NALM6 (cell line): ENCODE results near the gene METTL16.

- PRO-cap: no peak
Measured at GRCh38 chr17:2333387-2333904, 2.8 kb downstream of the TSR1 start.

GRCh38 chr17:2335797-2336240 lies 438 bp downstream of the TSR1 start:
- PRO-cap: no peak

GRCh38 chr17:2376327-2376833 lies 24.5 kb downstream of the MNT start:
- PRO-cap: no peak

- PRO-cap: no peak
Measured at GRCh38 chr17:2386034-2386304, 14.9 kb downstream of the MNT start.

- PRO-cap: no peak
Measured at GRCh38 chr17:2394687-2395801, 5.8 kb downstream of the MNT start.

GRCh38 chr17:2399155-2399846 lies 1.6 kb downstream of the MNT start:
- PRO-cap: bidirectional peak, plus-strand start at chr17:2399802, minus-strand start at chr17:2399543

- PRO-cap: no peak
Measured at GRCh38 chr17:2412278-2413171, 11.7 kb upstream of the MNT start.

GRCh38 chr17:2420032-2421040 lies 19.5 kb upstream of the MNT start:
- PRO-cap: no peak

- PRO-cap: unidirectional peak, plus-strand start at chr17:2511056; bidirectional peak, plus-strand start at chr17:2511616, minus-strand start at chr17:2511686; bidirectional peak, plus-strand start at chr17:2511994, minus-strand start at chr17:2511888
Measured at GRCh38 chr17:2510895-2512084, at the start of gene METTL16. TSS of gene METTL16 (minus strand) at chr17:2511888.

DNA sequence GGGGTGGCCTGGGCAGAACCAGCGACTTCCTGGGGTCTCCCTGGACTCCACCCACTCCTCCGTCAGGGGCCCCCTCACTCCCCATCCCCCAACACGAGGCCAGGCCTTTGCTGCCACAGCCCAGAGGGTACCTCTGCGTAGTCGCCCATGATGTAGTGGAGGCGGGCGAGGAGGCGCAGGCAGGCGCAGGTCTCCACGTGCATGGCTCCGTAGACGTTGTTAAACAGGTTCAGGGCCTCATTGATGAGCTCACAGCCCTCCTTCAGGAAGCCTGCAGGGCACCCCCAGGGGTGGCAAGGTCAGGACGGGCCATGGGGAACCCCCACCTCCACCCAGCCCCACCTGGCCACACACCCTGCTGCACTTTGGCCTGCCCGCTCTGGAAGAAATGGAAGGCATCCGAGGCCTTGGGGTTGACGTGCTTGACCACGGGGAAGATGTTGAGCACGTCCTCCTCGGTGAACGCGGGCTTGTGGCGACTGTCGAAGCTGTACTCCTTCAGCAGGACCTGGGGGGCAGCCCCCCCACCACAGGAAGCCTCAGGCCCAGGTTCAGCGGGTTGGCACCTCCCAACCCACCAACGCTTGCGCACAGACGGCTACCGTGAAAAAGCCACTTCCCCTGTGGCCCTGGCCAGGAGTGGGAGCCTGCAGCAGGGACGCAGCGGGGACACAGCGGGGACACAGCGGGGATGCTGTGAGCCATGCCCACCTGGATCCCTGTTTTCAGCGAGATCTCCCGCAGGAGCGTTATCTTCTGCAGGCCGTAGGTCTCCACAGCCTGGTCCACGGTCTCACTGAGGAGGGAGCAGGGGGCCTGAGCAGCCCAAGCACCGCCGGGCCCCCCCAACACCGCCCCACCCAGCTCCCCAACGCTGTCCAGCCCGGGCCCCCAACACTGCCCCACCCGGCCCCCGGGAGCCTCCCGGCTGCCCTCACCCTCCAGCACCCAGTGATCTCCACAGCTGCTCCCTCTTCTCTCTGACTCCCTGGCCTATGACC lies 17.5 kb downstream of the CLUH start:
- PRO-cap: no peak

- PRO-cap: no peak
Measured at GRCh38 chr17:2706931-2707614, 4.5 kb downstream of the CLUH start.

DNA sequence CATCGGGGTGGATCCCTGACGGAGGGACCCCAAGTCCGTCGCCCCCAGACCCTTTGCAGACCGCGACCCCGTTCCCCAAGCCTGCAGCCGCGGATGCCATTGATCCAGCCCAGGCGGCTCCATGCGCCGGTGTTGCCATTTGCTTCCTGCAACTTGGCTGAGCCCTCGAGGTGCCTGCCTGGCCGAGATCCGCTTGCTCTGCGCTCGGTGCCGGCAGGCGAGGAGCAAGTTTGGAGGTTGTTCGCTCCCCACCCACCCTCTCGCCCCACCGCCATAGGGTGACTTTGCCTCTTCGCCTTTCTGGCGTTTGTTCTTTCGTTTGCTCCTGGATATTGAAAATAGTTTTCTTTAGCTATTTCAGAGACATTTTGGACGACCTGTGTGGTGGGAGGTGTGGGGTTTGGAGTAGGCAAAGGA lies 58.1 kb downstream of the RAP1GAP2 start:
- PRO-cap: unidirectional peak, minus-strand start at position 202 of the sequence

DNA sequence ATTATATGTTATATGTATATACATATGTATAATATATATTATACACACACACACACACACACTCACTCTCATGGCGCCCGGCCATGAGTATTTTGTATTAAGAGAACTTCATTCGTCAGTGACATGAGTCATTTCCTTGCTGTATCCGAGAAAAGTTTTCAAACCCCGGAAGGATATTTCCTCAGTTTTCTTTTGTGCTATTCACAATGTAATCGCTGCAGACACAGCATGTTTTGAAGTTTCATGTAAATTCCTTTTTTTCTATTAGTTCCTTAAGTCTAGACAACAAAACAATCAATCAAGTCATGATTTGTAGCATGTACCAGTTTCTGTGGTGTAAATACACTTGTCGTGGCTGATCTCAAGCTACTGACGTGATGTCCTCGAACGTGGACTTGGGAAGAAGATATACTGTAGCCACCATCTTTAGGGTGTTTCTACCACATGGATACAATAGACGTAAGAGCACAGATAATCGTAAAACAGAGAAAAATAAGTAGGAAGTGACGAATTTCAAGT lies 33.2 kb downstream of the OR1D5 start:
- PRO-cap: no peak

DNA sequence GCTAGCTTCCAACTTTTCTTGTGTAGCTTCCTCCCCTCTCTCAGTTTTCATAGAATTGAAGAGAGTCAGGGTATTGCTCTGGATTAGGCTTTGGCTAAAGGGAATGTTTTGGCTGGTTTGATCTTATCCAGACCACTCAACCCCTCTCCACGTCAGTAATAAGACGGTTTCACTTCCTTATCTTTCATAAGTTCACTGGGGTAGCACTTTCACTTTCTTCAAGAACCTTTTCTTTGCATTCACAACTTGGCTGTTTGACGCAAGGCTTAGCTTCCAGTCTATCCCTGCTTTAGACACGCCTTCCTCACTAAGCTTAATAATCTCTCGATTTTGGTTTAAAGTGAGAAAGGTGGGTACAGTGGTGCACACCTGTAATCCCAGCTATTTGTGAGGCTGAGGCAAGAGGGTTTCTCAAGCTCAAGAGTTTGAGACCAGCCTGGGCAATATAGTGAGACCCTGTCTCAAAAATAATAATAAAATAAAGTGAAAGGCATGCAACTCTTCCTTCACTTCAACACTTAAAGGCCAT lies 29.7 kb upstream of the OR1A2 start:
- PRO-cap: bidirectional peak, plus-strand start at position 221 of the sequence, minus-strand start at position 160 of the sequence

DNA sequence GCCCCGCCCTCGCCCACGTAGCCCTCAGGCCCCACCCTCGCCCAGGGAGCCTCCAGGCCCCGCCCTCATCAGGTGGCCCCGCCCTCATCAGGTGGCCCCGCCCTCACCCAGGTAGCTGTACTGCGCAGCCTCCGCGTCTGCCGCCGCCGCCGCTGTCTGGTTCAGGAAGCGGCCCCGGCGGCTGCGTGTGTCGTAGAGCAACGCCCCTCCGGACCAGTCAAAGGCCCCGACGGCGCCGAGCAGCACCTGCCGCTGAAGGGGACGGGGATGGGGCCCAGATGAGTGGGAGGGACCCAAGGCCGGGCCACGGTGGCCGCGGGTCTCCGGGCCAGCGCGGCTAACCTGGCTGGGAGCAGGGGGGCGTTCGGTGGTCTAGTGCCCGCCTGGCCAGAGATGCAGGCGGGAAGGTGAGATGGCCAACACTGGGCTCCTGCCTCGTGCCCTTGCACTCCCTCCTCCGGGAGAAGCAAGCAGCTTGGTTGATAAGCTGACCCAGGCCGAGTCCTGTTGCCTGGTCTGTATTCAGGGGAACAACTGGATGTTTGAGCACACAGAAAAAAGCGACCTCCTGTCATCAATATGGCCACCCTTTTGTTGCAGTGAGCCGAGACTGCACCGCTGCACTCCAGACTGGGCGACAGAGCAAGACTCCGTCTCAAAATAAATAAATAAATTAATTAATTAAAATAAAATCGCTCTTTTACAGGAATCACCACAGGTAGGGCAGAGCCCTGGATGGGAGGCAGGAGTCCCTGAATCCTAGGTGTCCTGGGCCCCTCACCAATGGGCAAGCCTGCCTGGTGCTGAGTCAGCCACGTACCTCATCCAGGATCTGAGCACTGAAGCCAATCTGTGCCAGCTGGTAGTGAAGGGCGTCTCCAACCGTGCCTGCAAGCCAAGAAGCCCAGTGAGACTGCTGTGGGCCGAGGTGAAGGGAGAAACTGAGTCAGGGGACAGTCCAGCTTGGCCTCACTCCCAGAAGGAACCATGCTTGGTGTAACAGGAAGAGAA lies 31.6 kb downstream of the HASPIN start:
- PRO-cap: no peak

DNA sequence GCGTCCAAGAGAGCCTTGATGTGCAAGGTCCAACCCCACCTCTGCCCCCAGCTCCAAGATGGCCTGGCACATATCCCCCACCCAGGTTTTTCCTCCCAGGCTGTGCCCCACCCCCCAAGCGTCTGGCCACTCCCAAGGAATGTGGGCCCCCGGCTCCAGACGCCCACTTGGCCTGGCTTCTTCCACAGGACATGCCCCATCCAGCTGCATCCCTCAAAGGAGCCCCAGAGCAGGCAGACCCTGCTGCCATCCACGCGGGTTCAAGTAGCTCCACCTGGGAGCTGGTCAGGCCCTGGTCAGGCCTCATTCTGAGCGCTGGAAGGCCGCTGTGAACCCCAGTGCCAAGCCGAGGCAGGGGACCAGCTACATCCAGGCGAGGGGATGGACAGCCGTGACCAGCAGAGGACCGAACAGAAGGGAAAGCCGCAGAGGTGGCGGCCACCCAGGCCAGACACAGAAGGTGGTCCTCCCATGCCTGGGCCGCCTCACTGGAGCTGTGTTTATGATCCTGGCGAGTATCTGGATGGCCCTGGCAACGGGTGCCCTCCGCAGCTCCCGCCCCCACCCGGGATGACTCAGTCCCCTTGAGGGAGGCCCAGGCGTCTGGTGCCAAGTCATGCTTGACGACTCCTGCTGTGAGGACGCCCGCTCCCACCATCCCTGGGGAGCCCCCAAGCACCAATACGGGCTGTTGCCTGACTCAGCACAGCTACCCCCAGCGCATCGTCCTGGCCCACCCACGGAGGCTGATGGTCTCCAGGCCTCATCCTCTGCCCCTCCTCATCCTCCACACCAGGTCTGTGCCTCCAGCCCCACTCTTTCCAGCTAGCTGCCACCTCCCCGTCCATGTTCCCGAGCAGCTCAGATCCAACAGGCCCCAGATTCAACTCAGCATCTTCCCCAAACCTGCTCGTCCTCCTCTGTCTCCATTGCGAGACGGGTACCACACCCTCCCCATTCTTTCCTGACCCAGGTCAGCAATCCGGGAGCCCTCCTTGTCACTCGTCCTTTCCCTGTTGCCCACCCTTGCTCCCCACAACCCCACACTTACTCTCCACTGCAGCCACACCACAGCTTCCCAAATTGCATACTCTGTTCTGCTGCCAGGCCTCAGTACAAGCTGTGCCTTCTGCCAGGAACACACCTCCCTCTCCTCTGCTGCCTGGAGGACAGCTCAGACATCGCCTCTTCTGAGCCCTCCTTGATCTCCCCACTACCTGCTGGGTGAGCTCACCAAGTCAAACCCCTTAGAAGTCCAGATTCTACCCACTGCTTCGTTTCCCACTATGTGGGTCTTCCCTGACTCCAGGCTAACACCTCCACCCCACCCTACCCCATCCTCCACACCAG lies 2.7 kb downstream of the CAMKK1 start:
- PRO-cap: no peak

DNA sequence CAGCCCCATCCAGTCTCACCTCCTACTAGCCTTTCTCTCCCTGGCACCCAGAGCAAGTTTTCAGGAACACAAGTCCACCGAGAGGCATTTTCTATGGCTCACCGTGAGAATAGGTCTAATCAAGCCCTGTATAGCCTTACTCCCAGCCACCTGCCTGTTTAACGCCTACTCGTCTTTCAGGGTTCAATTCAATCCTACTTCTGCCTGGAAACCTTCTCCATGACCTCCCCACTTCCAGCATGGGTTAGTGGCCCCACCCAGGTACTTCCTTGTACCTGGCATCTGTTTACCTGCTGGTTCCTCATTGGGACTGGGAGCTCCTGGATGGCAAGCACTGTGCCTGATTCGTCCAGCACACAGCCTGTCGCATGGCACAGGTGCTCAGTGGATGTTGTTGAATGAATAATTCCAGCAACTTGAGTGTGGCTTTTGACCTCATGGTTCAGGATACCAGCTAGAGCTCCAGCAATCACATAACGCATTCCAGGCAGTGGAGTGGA lies 1.1 kb upstream of the CAMKK1 start:
- PRO-cap: no peak

- PRO-cap: no peak
Measured at GRCh38 chr17:3896312-3896828, 3.5 kb upstream of the CAMKK1 start.

GRCh38 chr17:3900334-3900941 lies 7.6 kb upstream of the CAMKK1 start:
- PRO-cap: no peak

DNA sequence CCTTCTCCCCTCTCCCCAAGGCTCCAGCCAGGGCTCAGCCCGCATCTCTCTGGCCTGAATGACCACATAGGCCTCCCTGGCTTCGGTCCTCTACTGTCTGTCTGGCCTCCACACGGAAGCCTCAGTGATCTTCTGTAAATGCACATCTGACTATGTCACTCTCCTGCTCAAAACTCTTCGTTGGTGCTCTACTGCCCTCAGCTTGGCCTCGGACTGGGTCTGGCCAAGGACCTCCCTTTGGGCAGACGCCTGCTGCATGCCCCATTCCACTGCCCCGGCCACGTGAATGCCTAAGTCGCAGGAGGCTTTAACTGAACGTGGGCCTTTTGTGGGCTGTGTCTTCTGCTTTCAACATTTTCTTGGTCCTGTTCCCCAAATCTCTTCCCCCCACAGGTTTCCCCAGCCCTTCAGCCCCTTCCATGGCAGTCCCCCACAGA lies 20.2 kb downstream of the ATP2A3 start:
- PRO-cap: no peak